PFSK-1 (cell line): Measurements from ENCODE around the genes CUX1, ALKBH4 and POLR2J2.

DNA sequence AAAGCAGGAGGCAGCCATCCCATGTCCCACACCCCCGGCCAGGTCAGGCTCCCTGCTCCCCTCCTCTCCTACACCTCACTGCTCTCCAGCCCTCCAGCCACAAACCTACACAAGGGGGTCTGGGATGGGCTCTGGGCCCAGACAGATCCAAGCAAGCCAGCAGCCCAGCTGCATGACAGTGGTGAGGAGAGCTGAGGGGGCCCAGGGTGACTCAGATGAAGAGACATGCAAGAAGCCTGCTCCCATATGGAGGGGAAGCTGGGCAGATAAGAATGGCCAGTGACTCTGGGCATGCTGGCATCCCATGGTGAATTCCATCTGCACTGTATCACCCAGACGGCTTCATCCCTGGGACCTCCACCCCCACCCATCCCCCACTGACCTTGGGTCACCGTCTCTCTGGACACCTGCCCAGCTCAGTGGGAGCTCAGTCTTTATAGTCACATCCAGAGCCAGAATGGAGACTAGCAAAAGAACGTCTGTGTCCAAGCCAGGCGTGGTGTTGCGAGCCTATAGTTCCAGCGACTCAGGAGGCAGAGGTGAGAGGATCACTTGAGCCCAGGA is 9.6 kb upstream of the SERPINE1 start:
- RRBS = no CpG with 5 or more reads among the region's 7 CpGs

- RRBS = 93% methylated on average over 13 of the region's 39 CpGs
Measured at GRCh38 chr7:101232418-101232905, 5.1 kb downstream of the CLDN15 start.

DNA sequence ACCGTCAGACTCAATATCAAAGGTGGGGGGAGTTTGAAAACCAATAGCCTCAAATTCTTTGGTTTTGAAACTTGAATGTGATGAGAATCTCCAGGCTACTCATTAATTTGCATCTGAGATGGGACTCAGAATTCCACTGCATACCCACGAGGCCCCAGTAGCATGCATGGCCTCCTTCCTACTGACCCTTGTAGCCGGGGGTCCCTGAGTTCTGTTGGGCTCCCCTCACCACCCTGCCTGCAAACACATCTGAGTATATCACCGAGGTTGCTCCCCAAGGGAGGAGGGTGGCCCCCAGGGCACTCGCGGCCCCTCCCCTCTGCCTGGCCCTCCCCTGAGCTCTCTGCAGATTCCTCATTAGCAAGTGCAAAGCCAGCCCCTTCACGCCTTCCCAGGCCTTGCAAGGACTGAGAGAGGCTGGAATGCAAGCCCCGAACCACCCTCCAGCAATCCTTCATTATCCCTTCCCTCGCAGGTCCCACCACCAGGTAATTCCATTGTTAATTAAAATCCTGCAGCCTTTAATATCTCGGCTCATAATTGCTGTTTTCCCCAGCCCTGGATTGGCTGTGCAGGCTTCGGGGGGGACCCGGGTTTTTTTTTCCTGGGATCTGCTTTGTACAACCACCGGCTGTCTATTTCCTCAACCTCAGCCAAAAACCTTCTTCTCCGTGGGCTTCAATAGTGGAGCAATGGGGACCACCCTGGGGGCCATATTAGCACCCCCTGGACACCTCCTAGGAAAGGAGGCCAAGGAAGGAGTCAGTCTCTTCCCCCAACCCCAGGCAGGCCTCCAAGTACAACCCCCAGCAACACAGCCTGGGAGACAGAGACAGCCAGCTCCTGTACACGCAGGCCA is 35.4 kb upstream of the MYL10 start:
- RRBS = no CpG with 5 or more reads among the region's 15 CpGs

GRCh38 chr7:101817428-101818340 is at the start of gene CUX1:
CUX1 (plus strand) TSS chr7:101817626.
- RRBS = 24% methylated on average over 28 of the region's 60 CpGs

GRCh38 chr7:101873807-101875010 is 56.8 kb downstream of the CUX1 start:
- RRBS = no CpG with 5 or more reads among the region's 32 CpGs

GRCh38 chr7:101885658-101886144 is 68.3 kb downstream of the CUX1 start:
- RRBS = no CpG with 5 or more reads among the region's 12 CpGs

DNA sequence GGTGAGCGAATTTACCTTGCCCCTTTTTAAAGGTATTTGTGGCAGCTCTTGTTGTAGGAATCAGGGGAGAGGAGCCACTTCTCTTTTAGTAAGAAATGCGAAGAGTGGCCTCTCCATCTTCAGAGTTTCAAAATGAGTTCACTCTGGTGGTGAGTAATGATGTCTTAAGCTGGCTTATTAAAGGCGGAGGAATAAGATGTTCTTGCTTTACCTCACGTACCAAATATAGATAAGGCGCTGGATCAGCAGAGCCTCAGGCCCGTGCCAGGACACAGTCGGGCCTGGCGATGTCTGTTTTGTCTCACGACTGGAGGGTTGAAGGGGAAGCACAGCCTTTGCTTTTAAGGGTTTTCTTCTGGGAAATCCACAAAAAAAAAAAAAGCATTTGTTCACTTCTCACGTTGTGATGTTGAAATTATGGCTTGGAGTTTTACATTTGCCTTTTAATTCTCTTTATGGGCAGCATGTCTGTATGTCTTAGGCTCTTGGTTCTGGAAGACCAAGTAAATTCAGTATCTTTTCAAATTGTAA is 136.1 kb downstream of the CUX1 start:
- RRBS = no CpG with 5 or more reads among the region's 10 CpGs

- RRBS = no CpG with 5 or more reads among the region's 15 CpGs
Measured at GRCh38 chr7:102024714-102025296, 207.4 kb downstream of the CUX1 start.

GRCh38 chr7:102063991-102064275 is 222.7 kb upstream of the SH2B2 start:
- RRBS = no CpG with 5 or more reads among the region's 5 CpGs

DNA sequence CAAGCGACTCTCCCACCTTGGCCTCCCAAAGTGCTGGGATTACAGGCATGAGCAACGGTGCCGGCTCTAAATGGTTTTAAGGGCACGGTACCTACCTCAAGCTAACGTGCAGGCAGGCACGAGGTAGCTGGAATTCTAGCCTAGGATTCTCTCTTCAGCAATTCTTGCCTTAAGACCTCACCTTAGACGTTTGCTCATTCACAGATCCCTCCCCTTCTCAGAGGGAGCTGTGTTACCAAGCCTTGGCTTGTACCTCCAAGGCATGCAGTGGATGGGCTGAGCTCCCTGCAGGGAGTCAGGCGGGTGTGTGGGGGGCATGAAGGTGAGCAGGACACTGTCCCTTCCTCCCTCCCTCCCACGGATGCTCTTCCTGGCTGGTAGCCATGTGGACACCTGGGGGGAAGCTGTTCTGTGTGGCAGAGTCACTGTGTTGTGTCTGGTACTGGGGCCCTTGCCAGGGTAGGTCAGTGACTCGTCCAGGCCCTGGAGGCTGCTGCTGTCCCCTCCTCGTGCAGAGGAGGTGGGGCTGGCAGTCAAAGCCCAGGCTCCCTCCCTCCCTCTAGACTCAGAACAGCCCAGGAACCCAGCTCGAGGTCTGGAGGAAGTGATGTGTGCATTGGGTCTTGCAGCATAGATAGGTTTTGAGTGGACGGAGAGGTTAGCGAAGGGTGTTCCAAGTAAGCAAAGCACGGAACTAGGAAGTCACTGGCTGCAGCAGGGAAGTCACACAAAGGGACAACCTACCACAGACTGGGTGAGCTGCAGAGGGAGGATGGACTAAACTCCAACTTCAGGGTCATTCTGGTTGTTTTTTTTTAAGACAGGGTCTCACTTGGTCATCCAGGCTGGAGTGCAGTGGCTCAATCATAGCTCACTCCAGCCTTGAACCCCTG is 222.1 kb upstream of the SH2B2 start:
- RRBS = no CpG with 5 or more reads among the region's 15 CpGs

- RRBS = no CpG with 5 or more reads among the region's 10 CpGs
Measured at GRCh38 chr7:102101802-102102113, 184.9 kb upstream of the SH2B2 start.

- RRBS = 96% methylated on average over 4 of the region's 26 CpGs
Measured at GRCh38 chr7:102197016-102197575, 89.6 kb upstream of the SH2B2 start.

DNA sequence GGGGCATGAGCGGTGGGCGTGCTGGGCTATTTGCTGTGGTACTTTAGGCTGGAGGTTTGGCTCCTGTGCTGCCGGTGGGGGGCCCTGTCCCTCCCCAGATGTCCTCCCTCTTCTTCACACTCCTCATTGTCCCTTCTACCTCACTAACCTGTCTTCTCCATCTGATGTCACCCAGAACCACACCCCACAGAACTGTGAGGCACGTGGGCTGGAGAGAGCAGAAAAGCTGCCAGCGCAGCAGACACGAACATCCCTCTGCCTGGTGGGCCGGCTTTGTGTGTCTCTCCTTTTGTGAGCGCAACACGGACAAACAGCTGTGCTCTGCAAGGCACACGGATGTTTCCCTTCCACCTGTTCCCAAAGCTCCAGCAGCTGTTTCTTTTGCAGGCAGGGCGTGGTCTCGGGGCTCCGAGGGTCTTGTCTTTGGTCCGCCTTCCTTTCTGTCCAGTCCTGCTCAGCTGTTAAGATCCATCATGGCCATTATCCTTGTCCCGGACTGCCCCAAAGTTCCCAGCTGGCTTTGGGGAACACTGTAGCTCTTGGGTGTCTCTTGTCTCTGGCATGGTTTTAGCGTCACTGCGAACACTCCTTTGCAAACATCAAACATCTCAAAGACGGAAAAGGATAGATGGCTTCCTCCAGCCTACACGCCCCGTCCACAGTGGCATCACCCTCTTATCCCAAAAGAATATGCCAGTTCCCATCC is 32.7 kb upstream of the SH2B2 start:
- RRBS = no CpG with 5 or more reads among the region's 20 CpGs

DNA sequence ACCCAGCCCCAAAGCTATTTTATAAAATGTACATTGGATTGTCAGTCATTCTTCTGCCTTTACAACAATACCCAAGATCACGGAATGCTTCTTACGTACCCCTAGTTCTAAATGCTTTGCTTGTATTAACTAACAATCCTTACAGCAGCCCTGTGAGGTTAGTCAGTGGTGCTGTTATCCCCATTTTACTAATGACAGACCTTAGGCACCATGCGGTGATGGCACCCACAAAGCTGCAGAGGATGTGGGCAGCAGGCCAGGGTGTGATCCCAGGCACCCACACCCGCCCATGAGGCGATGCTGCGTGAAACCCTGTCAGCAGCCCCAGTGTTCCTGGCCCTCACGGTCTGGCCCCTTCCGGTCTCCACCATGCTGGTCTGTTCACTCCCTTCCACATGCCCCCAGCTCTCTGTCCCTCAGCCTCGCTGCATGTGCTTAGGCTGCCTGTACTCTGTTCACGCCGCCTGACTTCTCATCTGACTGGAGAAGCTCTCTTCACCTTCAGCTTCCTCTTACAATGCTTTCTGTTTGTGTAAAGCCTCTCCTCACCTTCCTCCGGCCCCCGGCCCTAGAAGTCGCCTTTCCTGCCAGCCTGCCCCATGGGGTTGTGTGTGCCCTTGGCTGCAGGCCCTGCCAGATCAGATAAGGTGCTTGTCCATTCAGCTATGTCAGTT is 17.7 kb upstream of the ORAI2 start:
- RRBS = no CpG with 5 or more reads among the region's 14 CpGs

DNA sequence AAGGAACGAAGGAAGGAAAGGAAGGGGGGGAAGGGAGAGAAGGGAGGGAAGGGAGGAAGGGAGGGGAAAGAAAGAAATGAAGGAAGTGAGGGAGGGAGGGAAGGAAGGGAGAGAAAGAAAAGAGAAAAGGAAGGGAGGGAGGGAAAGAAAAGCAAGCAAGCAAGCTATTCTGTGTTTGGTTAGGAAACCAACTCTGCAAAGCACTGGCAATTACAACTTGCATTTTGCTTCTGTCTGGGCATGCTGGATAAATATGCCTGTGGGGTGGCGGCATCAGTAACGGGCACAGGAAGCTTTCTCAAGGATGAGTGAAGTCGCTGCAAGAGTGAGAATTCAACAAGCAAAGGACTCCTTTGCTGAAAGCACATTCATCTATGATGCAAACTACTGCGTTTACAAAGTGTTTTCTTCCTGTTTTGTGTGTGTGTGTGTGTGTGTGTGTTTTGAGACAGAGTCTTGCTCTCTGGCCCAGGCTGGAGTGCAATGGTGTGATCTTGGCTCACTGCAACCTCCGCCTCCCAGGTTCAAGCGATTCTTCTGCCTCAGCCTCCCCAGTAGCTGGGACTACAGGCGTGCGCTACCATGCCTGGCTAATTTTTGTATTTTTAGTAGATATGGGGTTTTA is 2.6 kb upstream of the ORAI2 start:
- RRBS = no CpG with 5 or more reads among the region's 9 CpGs

GRCh38 chr7:102464149-102465251 is at the start of gene ALKBH4:
ALKBH4 (minus strand) TSS chr7:102464863.
- RRBS = 1% methylated on average over 23 of the region's 98 CpGs

DNA sequence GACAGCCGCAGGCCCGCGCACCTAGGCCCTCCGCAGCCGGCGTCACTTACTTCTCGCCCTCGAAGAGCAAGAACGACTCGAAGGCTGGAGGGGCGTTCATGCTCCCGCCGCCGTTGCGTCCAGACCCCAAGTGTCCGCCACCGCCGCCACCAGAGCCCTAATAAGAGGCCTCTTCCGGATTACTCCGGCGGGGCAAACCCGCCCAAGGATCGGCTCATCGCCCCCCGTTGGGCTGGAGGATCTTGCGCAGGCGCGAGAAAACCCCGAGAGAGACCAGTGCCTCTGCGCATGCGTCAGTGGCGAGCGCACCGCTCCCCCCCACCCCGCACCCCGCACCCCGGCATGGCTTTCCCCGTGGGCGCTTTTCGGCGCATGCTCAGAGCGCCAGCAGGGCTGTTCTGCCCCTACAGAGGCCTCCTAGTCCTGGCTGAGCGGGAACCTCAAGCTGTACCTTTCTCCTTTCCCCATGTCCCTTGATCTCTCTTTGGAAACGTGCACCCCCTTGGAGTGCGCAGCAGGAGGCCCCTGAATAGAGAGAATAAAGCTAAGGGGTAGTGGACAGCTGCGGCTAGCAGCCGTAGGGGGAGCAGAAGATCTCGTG is at the start of gene POLR2J2:
Gene POLR2J2, minus strand, starts transcription at position 162 of the 601 bp plus-strand sequence.
- RRBS = no CpG with 5 or more reads among the region's 48 CpGs

GRCh38 chr7:102872309-102872811 is 40.4 kb upstream of the LRRC17 start:
- RRBS = no CpG with 5 or more reads among the region's 4 CpGs

DNA sequence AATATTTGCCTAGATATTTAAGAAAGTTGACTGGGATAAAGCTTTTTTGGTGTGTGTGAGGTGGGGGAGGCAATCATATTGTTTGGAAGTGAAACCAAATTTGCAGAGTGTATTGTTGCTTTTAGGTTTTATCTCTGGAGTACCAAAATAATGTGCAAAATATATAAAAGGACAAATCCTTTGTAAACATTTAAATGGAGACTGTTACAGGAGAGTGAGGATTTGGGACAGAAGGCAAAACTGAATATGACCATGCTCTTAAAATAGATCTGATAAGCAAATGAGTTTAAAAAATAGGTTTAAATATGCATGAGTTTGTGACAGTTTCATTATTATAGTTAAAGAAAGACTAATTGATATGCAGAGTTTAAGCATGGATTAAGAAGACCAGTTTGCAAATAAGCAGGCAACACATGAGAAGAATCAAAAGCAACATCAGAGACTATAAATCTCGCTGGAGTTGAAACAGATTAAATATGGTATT is 699 bp downstream of the LRRC17 start:
- RRBS = no CpG with 5 or more reads among the region's 1 CpG